ENCODE results near the genes ANXA2R and ZNF131.

CAGE:
- cytosol, long polyA minus RNA = no peak
- cytosol, long polyA plus RNA = no peak
- long polyA plus RNA = no peak
- nucleus, long polyA minus RNA = no peak
- nucleus, long polyA plus RNA = no peak
Observed at GRCh38 chr5:43034218-43034699, 5.9 kb downstream of the ANXA2R start.

CAGE:
- cytosol, long polyA minus RNA = no peak
- cytosol, long polyA plus RNA = no peak
- long polyA plus RNA = no peak
- nucleus, long polyA minus RNA = no peak
- nucleus, long polyA plus RNA = no peak
Observed at GRCh38 chr5:43040257-43041213, at the start of gene ANXA2R. ANXA2R (minus strand) TSS chr5:43040319.

CAGE:
- cytosol, long polyA minus RNA = no peak
- cytosol, long polyA plus RNA = no peak
- long polyA plus RNA = no peak
- nucleus, long polyA minus RNA = no peak
- nucleus, long polyA plus RNA = no peak
Observed at GRCh38 chr5:43065769-43066851, 26.0 kb upstream of the ANXA2R start.

DNA sequence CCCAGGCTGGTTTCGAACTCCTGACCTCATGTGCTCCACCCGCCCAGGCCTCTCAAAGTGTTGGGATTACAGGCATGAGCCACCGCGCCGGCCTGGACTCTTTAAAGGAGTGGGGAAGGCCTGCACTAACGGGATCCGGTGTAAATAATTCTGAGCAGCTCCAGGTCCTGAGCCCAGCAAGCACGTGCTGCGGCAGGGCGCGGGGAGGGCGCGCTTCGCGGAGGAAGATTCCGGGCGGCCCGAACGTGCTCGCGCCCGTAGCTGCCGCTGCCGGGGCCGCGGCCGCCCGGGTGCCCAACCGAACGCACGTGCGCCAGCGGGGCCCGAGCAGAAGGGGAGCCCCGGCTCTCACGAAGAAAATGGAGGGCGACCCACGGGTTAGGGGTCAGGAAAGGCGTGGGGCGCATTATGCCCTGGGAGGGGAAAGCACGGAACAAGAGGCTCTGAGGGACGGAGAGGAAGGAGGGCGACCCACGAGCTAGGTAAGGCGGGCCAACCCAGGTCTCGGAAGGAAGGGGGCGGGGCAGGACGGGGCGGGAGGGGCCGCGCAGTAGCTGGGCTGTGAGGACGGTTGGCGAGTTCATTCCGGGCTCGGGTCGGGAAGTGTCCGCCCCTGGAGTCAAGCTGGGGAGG, at the start of gene ZNF131:
Gene ZNF131, plus strand, starts transcription at position 273 of the 633 bp plus-strand sequence.
CAGE:
- cytosol, long polyA minus RNA = no peak
- cytosol, long polyA plus RNA = no peak
- long polyA plus RNA = start-site peak on the plus strand centred at position 325 of the sequence, 154 bp wide, 50 and 70 reads in 2 replicates
- nucleus, long polyA minus RNA = start-site peak on the plus strand centred at position 428 of the sequence, 311 bp wide, 9 reads
- nucleus, long polyA plus RNA = start-site peak on the plus strand centred at position 289 of the sequence, 94 bp wide, 11 and 33 reads in 2 replicates

GRCh38 chr5:43314597-43315141, 1.5 kb upstream of the HMGCS1 start:
CAGE:
- cytosol, long polyA minus RNA = no peak
- cytosol, long polyA plus RNA = no peak
- long polyA plus RNA = no peak
- nucleus, long polyA minus RNA = no peak
- nucleus, long polyA plus RNA = no peak

CAGE:
- cytosol, long polyA minus RNA = no peak
- cytosol, long polyA plus RNA = no peak
- long polyA plus RNA = no peak
- nucleus, long polyA minus RNA = no peak
- nucleus, long polyA plus RNA = no peak
Observed at GRCh38 chr5:43535301-43535759, 20.4 kb upstream of the C5orf34 start.

CAGE:
- cytosol, long polyA minus RNA = no peak
- cytosol, long polyA plus RNA = no peak
- long polyA plus RNA = no peak
- nucleus, long polyA minus RNA = no peak
- nucleus, long polyA plus RNA = no peak
Observed at GRCh38 chr5:50365649-50366321, 75.3 kb downstream of the EMB start.

DNA sequence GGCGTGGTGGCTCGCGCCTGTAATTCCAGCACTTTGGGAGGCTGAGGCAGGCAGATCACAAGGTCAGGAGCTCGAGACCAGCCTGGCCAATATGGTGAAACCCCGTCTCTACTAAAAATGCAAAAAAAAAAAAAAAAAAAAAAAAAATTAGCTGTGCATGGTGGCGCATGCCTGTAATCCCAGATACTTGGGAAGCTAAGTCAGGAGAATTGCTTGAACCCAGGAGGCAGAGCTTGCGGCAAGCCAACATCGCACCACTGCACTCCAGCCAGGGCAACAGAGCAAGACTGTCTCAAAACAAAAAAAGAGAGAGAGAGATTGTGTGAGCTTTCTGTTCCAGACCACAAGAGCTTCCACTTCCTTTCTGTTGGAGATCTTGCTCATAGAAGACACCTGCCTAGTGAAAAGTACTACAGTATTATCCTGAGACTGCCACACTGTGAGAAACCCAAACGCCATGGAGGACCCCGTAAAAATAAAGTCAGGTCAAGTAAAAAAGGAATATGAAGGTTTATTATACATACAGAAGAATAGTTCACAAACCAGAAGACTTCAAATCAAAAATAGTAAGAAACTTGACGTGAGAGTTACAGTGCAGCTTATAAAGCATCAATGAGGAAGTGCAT, 4.2 kb upstream of the EMB start:
CAGE:
- cytosol, long polyA minus RNA = no peak
- cytosol, long polyA plus RNA = no peak
- long polyA plus RNA = no peak
- nucleus, long polyA minus RNA = no peak
- nucleus, long polyA plus RNA = no peak

CAGE:
- cytosol, long polyA minus RNA = no peak
- cytosol, long polyA plus RNA = no peak
- long polyA plus RNA = no peak
- nucleus, long polyA minus RNA = no peak
- nucleus, long polyA plus RNA = no peak
Observed at GRCh38 chr5:50593495-50593926, 72.9 kb upstream of the PARP8 start.

CAGE:
- cytosol, long polyA minus RNA = no peak
- cytosol, long polyA plus RNA = no peak
- long polyA plus RNA = no peak
- nucleus, long polyA minus RNA = no peak
- nucleus, long polyA plus RNA = no peak
Observed at GRCh38 chr5:50794666-50795398, 128.4 kb downstream of the PARP8 start.

CAGE:
- cytosol, long polyA minus RNA = no peak
- cytosol, long polyA plus RNA = no peak
- long polyA plus RNA = no peak
- nucleus, long polyA minus RNA = no peak
- nucleus, long polyA plus RNA = no peak
Observed at GRCh38 chr5:50840620-50840991, 174.2 kb downstream of the PARP8 start.

DNA sequence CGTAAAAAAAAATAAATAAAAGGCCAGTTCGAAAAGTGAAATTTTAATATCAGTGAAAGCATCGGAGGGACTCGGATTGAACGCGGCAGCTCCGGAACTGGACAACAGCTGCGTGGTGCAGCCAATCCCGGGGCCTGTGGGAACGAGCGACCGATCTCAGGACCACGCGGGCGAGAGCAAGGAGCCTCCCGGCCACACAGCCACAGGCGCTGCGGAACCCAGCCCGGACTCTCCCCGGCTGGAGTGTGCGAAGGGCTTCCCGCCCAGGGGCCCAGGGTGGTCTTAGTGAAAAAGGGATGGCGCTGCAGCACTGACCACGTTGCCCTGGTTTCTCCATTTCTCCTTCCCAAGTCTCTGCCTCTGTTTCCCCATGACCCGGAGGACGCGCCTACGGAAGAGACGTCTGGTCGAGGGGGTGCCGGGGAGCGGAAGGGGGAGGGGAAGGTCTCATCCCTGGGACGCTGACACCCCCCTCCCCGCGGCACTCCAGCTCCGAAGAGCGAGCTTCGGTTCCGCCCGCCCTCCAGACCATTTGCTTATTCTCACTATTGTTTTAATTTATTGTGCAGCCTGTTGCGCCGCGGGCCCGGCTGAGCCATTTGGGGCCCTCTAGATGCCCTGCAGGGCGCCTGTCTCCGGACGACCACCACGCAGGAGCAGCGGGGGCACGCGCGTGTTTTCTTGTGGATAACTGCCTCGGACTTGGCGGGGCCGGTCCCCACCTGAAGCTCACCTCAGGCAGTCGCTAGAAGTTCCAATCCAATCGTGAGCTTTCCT, 302.9 kb downstream of the PARP8 start:
CAGE:
- cytosol, long polyA minus RNA = no peak
- cytosol, long polyA plus RNA = no peak
- long polyA plus RNA = no peak
- nucleus, long polyA minus RNA = no peak
- nucleus, long polyA plus RNA = no peak

DNA sequence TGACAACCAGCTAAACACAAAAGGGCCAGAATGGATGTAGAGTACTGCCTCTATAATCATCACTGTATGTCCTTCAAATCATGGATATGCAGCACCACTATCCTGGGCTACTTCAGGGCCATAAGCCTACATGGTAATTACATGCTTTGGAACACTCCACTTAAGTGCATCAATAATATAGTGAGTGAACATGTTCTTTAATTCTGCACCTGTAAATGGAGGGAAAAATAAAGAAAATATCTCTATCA, 575.2 kb downstream of the ISL1 start:
CAGE:
- cytosol, long polyA minus RNA = no peak
- cytosol, long polyA plus RNA = no peak
- long polyA plus RNA = no peak
- nucleus, long polyA minus RNA = no peak
- nucleus, long polyA plus RNA = no peak

GRCh38 chr5:52876392-52876948, 88.8 kb downstream of the ITGA1 start:
CAGE:
- cytosol, long polyA minus RNA = no peak
- cytosol, long polyA plus RNA = no peak
- long polyA plus RNA = no peak
- nucleus, long polyA minus RNA = no peak
- nucleus, long polyA plus RNA = no peak

CAGE:
- cytosol, long polyA minus RNA = no peak
- cytosol, long polyA plus RNA = no peak
- long polyA plus RNA = no peak
- nucleus, long polyA minus RNA = no peak
- nucleus, long polyA plus RNA = no peak
Observed at GRCh38 chr5:52892952-52893477, 96.1 kb upstream of the ITGA2 start.

GRCh38 chr5:52953715-52954551, 35.2 kb upstream of the ITGA2 start:
CAGE:
- cytosol, long polyA minus RNA = no peak
- cytosol, long polyA plus RNA = no peak
- long polyA plus RNA = no peak
- nucleus, long polyA minus RNA = no peak
- nucleus, long polyA plus RNA = no peak

CAGE:
- cytosol, long polyA minus RNA = no peak
- cytosol, long polyA plus RNA = no peak
- long polyA plus RNA = start-site peak on the minus strand at chr5:53036177-53036221, 50 and 86 reads in 2 replicates
- nucleus, long polyA minus RNA = start-site peak on the minus strand at chr5:53036186-53036205, 18 reads
- nucleus, long polyA plus RNA = no peak
Observed at GRCh38 chr5:53036055-53036411, 46.9 kb downstream of the ITGA2 start.

CAGE:
- cytosol, long polyA minus RNA = no peak
- cytosol, long polyA plus RNA = no peak
- long polyA plus RNA = no peak
- nucleus, long polyA minus RNA = no peak
- nucleus, long polyA plus RNA = no peak
Observed at GRCh38 chr5:53276837-53277279, 167.3 kb upstream of the MOCS2 start.

DNA sequence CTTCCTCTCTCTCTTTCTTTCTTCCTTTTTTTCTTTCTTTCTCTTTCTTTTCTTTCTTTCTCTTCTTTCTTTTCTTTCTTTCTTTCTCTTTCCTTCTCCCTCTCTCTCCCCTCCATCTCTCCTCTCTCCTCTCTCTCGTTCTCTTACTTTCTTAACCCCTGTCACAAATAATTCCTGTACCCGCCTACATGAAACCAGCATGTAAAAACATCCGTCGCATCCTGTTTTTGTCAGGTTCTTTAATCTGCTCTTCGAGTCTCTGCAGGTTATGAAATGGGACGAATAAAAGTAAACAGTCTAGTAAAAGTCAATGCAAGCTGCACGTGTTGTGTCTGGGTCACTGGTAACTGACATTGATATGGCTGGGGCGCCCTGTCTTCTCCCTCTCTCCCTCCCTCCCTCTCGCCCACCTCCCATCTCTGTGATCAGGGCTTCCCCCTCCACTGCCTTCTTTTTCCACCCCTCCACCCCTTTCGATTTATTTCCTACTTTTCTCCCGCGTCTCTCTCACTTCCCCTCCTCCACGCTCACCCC, 1.9 kb downstream of the FST start:
CAGE:
- cytosol, long polyA minus RNA = no peak
- cytosol, long polyA plus RNA = no peak
- long polyA plus RNA = no peak
- nucleus, long polyA minus RNA = no peak
- nucleus, long polyA plus RNA = no peak

DNA sequence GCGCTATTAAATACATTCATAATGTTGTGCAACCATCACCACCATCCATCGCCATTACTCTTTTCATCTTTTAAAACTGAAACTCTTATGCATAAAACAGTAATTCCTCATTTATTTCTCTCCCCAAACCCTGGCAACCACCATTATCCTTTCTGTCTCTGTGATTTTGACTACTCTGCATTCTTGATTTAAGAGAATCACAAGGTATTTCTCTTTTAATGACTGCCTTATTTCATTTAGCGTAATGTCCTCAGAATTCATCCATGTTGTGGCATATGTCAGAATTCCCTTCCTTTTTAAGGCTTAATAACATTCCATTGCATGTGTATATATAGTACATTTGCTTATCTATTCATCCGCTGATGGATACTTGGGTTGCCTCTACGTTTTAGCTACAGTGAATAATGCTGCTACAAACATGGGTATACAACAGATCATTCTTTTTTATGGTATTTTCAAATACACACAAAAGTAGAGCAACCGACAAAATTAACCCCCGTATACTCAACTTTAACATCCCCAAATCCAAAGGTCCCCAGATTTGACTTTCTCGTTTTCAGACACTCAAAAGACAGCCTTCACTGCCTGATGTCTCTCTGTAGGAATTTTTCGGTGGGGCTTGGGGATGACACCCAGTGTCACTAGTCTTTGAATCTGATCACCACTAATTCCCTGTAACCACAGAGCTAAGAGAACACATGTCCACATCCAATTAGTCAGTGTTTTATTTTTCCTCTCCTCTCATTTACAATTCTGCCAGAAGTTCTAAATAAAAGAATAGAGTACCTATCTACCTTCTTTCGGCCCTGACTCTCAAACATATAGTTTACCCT, 324.8 kb downstream of the ARL15 start:
CAGE:
- cytosol, long polyA minus RNA = no peak
- cytosol, long polyA plus RNA = no peak
- long polyA plus RNA = no peak
- nucleus, long polyA minus RNA = no peak
- nucleus, long polyA plus RNA = no peak

Measured in keratinocyte (primary cell).